ENCODE measurements around the genes BAIAP3, IGFALS and FAHD1.

GRCh38 chr16:972284-973044, 1.7 kb upstream of the LMF1 start:
- PRO-cap, result no peak
- RAMPAGE, long total RNA, result no peak

GRCh38 chr16:1156247-1157189, 3.6 kb downstream of the CACNA1H start:
- PRO-cap, result no peak
- RAMPAGE, long total RNA, result no peak

DNA sequence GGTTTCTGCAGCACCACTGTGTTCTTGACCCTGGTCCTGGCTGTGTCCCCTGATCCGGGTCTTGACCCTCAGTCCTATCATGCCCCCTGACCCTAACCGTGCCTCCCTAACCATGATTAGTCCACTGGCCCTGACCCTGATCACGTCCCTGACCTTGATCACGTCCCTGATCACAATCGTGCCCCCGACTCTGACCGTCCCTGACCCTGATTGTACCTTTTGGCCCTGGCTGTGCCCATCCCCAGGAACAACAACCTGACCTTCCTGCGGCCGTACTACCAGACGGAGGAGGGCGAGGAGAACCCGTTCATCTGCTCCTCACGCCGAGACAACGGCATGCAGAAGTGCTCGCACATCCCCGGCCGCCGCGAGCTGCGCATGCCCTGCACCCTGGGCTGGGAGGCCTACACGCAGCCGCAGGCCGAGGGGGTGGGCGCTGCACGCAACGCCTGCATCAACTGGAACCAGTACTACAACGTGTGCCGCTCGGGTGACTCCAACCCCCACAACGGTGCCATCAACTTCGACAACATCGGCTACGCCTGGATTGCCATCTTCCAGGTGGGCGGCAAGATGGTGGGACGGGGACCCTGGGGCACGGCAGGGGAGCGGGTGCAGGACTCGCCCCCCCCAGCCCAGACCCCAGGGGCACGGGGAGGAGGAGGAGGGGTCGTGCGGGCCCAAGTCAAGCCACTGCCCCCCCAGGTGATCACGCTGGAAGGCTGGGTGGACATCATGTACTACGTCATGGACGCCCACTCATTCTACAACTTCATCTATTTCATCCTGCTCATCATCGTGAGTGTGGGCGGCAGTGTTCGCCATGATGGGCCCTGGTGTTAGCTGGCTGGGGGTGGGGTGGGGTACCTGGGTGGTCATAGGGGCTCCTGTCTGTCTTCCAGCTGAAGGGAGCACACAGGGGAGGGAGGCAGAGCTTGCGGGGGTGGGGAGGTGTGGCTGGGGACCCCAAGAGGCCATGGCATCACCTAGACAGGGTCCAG, 24.8 kb downstream of the TPSG1 start:
- PRO-cap, result no peak
- RAMPAGE, long total RNA, result no peak

- PRO-cap, result no peak
- RAMPAGE, long total RNA, result no peak
Observed at GRCh38 chr16:1203778-1204419, 21.2 kb downstream of the TPSG1 start.

GRCh38 chr16:1333398-1333755, at the start of gene BAIAP3:
Gene BAIAP3, plus strand, starts transcription at chr16:1333645.
- PRO-cap, result no peak
- RAMPAGE, long total RNA, result no peak

GRCh38 chr16:1366931-1368129, 15.6 kb downstream of the GNPTG start:
- PRO-cap, result no peak
- RAMPAGE, long total RNA, result no peak

DNA sequence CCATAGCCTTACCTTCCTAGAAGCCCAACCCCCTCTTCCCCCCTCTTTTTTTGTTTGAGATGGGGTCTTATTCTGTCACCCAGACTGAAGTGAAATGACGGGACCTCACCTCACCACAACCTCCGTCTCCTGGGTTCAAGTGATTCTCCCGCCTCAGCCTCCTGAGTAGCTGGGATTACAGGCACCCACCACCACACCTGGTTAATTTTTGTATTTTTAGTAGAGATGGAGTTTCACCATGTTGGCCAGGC, 22.2 kb downstream of the UNKL start:
- PRO-cap, result no peak
- RAMPAGE, long total RNA, result no peak

- PRO-cap, result no peak
- RAMPAGE, long total RNA, result no peak
Observed at GRCh38 chr16:1407762-1408698, 6.5 kb downstream of the UNKL start.

- PRO-cap, result no peak
- RAMPAGE, long total RNA, result no peak
Observed at GRCh38 chr16:1457051-1457795, 12.9 kb upstream of the CCDC154 start.

- PRO-cap, result no peak
- RAMPAGE, long total RNA, result no peak
Observed at GRCh38 chr16:1493704-1494070, 527 bp downstream of the TELO2 start.

DNA sequence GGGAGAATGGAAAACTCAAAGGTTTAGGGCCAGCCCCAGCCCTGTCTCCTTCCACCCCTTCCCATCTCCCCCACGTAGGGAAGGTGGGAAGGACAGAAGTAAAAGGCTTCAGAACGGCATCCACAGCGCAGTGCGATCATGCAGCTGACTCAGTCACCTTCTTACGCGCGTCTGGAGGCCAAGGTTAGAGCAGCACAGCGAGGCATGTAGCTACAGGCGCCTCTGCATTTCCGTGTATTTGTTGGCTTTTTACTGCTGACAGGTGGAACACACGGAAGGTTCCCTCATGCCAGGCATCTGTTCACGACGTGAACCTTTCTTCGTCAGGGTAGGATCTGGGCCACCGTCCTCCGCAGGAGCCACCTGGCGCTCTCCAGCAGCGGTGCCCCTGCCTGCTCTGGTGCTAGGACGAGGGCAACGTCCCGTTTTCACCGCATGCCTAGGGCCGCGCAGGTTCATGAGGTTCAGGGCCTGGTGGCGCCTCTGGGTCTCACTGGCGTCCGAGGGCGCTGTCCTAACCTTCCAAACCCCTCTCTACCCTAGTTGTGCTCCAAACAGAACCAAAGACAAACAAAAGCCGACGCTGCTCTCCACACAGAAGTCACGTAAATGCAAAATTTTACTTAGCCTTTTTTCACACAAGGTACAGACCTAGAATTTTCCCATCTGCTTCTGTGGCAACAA, 15.3 kb downstream of the TMEM204 start:
- PRO-cap, result no peak
- RAMPAGE, long total RNA, result no peak

GRCh38 chr16:1580744-1581434, 31.0 kb downstream of the IFT140 start:
- PRO-cap, result no peak
- RAMPAGE, long total RNA, result no peak

DNA sequence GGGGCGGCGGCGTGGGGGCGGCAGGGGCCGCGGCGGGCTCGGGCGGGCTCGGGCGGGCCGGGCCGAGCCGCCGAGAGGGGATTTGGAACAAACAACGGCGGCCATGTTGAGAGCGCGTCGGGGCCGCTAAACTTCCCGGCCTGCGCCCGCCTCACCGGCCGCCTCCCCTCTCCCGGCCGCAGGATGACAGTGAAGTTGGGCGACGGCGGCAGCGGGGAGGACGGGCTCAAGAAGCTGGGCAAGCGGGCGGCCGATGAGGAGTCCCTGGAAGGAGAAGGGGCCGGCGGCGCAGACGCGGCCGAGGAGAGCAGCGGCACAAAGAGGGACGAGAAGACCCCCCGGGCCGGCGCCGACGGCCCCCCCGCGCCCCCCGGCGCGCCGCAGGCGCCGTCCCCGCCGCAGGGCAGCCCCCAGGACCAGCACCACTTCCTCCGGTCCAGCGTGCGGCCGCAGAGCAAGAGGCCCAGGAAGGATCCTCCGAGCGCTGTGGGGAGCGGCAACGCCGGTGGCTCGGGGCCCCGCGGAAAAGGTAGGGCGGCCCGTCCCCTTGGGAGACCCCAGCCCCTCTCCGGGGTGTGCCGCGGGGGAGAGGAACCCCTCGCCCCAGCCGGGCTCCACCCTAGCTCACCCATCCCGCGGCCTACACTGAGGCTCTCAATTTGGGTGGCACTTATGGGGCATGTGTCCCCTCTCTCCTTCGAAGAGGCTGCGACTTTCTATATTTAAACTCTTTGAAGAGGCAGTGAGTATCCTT, 2.5 kb downstream of the CRAMP1 start:
- PRO-cap, result no peak
- RAMPAGE, long total RNA, result no peak

DNA sequence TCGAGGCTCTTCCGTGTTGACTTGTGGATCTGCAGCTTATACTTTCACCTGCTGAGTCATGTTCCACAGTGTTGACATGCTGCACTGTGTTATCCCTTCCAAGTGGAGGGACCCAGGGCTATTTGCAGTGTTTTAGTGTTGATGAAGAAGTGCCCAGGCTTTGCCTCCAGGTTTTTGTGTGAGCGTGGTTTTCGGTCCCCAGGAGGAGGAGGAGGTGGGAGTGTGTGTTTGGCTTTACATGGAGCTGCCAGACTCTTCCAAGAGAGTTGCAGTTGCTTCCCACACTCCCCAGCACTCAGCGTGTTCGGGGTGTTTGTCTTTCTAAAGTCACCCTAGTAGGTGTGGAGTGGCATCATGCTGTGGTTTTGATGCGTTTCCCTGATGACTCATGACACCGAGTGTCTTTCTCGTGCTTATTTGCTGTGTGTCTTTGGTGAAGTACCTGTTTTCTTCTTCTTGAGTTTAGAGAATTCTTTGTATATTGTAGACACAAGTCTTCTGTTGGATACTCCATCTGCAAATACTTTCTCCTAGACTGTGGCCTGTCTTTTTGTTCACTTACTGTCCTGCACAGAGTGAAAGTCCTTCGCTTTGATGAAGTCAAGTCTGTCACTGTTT, 31.9 kb upstream of the JPT2 start:
- PRO-cap, result no peak
- RAMPAGE, long total RNA, result no peak

GRCh38 chr16:1779932-1780422, 2.4 kb downstream of the SPSB3 start:
- PRO-cap, result no peak
- RAMPAGE, long total RNA, result no peak

DNA sequence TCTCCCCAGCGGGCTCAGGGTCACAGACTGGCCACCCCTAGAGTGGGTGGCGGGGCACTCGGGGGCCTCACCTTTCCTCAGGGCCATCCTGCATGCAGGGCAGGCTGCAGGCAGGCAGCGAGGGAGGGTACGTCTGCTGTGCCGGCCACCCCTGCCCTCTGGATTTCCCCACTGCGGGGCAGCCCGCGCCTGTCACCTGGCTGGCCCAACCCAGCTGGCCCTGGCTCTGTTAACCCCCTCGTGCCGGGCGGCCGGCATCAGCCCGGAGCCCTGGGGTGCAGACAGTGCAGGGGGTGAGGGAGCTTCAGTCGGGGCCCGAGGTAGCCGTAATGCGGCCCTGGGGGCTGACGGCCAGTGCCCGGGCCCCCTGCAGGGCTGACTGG, at the start of gene IGFALS:
Gene IGFALS, minus strand, starts transcription at position 140 of the 383 bp plus-strand sequence.
- PRO-cap, result no peak
- RAMPAGE, long total RNA, result no peak

DNA sequence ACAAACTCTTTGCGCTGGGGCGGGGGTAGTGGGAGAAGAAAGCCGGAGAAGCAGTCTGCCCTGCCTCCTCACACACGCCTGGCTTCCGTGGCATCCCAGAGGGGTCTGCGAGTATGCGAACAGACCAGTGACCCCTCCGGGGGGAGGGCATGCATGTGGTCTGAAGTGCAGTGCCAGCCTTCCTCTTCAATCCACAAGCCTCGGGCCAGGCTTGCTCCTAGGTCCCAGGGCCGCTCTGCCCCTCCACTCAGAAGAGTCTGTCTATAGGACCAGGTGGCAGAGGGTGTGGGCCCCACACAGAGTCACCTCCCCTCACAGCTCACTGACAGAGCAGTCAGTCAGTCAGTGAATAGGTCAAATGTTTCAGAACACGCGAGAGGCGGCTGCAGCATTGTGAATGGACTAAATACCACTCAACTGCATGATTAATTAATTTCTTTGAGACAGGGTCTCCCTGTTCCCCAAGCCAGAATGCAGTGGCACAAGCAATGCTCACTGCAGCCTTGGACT, 14.2 kb upstream of the IGFALS start:
- PRO-cap, result no peak
- RAMPAGE, long total RNA, result no peak

GRCh38 chr16:1823858-1824388, 2.7 kb downstream of the HAGH start:
- PRO-cap, result no peak
- RAMPAGE, long total RNA, result no peak

DNA sequence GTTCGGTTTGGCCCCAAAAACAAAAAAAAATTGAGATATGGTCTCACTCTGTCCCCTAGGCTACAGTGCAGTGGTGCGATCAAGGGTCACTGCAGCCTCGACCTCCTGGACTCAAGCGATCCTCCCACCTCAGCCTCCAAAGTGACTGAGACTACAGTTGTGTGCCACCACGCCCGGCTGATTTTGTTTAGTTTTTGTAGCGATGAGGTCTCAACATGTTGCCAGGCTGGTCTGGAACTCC, 1.1 kb downstream of the HAGH start:
- PRO-cap, result no peak
- RAMPAGE, long total RNA, result no peak

DNA sequence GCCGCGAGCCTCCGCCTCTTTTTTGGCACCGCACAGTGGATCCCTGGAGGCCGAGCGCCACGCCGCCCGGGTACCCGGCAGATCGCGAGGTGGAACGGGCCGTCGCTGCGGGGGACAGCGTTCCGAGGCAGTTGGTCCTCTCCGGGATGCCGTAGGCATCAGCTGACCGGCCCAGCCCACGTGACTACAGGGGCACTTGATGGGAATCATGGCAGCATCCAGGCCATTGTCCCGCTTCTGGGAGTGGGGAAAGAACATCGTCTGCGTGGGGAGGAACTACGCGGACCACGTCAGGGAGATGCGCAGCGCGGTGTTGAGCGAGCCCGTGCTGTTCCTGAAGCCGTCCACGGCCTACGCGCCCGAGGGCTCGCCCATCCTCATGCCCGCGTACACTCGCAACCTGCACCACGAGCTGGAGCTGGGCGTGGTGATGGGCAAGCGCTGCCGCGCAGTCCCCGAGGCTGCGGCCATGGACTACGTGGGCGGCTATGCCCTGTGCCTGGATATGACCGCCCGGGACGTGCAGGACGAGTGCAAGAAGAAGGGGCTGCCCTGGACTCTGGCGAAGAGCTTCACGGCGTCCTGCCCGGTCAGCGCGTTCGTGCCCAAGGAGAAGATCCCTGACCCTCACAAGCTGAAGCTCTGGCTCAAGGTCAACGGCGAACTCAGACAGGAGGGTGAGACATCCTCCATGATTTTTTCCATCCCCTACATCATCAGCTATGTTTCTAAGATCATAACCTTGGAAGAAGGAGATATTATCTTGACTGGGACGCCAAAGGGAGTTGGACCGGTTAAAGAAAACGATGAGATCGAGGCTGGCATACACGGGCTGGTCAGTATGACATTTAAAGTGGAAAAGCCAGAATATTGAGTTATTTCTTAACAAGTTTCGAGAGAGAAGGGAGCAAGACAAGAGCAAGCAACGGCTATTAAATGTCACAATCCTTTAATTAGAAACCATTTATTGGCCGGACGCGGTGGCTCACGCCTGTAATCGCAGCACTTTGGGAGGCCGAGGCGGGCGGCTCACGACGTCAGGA, at the start of gene FAHD1:
Gene FAHD1, plus strand, starts transcription at position 176 of the 1,043 bp plus-strand sequence.
- PRO-cap, result no peak
- RAMPAGE, long total RNA, result no peak

All from spinal cord (tissue), 3 donors.